Tibial artery (tissue), 1 donor: Measurements from ENCODE around the genes TM4SF5, GLTPD2, MINK1, ZNF594, NUP88 and C1QBP.

- PRO-cap: no peak
Observed at GRCh38 chr17:4734877-4735629, 3.8 kb downstream of the MED11 start.

- PRO-cap: bidirectional peak, plus-strand start at chr17:4739428, minus-strand start at chr17:4739359
Observed at GRCh38 chr17:4738737-4739498, 715 bp upstream of the ZMYND15 start.

GRCh38 chr17:4744868-4745435, 5.2 kb upstream of the CXCL16 start:
- PRO-cap: no peak

DNA sequence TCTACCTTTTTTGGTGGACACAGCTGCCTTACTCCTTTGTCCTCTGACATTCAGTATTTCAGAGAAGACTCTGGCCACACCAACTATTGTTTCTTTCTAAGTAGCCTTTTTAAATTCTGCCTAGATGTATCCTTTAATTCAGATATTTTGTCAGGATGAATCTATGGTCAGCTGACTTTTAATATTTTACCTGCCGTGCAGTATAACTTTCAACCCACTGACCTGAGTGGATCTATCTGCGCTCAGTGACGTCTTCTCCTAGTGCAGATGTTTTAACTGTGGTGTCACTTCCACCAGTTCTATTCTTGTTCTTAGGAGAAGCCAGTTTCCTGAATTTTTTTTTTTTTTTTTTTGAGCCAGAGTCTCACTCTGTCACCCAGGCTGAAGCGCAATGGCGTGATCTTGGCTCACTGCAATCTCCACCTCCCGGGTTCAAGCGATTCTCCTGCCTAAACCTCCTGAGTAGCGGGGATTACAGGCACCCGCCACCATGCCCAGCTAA, 5.0 kb upstream of the TM4SF5 start:
- PRO-cap: no peak

DNA sequence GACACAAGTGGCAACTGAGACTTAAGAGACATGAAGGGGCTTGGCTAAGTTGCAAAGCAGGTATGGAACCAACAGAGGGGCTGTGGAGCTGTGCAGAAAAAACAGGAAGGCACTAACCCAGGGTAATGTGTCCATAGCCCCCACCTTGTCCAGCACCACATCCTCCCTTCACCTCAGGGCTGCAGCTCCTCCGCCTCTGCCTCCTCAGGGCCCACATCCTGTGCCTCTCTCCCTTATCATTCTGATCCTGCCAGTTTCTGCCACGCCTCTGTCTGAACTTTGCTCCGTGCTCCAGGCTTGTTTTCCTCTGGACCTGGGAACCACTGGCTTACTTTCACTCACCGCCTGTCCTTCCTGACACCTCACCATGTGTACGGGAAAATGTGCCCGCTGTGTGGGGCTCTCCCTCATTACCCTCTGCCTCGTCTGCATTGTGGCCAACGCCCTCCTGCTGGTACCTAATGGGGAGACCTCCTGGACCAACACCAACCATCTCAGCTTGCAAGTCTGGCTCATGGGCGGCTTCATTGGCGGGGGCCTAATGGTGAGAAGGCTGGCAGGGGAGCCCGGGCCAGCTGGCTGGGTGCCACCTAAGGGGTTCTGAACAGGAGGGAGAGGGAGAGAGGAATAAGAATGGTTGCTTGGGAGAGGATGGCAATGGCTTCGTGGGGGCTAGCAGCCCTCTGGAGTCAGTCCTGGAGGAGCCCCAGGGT, at the start of gene TM4SF5:
Gene TM4SF5 (plus strand): TSS at position 331 of the 713 bp plus-strand sequence.
- PRO-cap: no peak

- PRO-cap: no peak
Observed at GRCh38 chr17:4788680-4789516, at the start of gene GLTPD2. Gene GLTPD2, plus strand, starts transcription at chr17:4788964.

DNA sequence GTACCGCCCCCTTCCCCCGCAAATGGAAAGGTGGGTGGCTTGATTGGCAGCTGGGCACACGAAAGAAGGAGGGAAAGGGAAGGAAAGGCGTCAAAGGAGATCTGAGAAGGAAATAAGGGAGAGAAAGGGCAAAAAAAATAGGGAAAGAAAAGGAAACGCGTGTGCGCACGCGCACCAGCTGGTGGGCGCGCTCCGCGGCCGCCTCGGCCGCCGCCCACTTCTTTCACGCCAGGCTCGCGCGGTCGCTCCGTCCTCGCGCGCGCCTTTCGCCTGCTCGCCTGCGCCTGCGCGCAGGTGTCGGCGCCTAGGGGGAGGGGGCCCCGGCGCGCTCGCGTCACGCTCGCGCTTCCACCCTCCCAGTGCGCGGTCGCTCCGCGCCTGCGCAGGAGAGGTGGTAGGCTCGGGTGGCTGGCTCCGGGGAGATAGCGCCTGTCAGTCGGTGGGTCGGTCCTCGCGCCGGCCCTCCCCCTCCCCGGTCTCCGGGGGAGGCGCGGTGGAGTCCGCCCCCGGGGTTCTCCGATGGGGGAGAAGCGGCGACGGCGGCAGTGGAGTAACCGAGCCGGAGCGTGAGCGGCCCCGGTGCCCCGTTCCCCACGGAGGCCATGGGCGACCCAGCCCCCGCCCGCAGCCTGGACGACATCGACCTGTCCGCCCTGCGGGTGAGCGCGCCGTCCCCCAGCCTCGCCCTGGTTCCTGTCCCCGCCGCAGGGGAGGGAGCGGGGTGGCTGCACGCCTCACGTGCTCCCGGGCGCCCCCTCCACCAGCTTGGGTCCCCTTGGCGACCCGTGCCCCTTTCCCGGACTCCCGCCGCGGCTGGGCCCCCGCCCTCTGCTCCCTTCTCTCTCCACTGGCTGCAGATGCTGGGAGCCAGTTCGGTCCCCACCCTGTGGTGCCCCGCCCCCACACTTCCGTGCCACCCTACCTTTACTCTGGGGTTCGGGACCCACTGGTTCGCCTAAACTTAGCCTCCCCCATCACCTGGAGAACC, at the start of gene MINK1:
Gene MINK1 (plus strand): TSS at position 359 of the 988 bp plus-strand sequence.
- PRO-cap: bidirectional peak, plus-strand start at position 359 of the sequence, minus-strand start at position 268 of the sequence; unidirectional peak, minus-strand start at position 830 of the sequence

DNA sequence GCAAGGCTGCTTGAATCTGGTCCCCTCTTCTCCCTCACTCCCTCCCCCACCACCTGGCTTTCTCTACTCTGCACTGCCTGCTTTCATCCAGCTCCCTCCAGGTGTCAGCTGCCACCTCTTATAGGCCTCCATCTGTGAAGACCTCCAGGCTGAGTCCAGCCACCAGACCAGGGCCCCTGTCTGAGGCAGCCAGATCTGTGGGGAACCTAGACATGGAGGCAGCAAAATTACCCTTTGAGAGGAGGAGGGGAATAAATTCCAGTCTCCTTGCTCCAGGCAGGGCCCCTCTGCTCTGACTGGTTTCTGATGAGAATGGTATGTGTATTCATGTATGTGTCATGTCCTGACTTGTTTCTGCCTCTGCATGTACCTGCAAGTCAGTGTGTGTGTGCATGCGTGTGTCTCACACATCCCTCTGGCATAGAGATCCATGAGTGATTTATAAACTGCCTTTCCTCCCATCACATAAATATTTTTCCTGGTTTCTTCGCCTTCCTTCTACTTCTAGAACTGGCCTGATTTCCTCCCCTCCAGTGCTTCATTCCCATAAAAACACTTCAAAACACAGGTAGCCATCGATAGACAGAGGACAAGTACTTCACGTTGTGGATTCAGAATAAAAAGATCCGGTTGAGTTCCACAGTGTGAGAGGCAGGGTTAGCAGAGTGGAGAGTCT, 21.2 kb downstream of the MINK1 start:
- PRO-cap: no peak

GRCh38 chr17:4872692-4873213, 26.6 kb upstream of the C17orf107 start:
- PRO-cap: no peak

GRCh38 chr17:4938538-4939051, 1.3 kb downstream of the SLC25A11 start:
- PRO-cap: no peak

- PRO-cap: no peak
Observed at GRCh38 chr17:4968629-4968904, 950 bp upstream of the SPAG7 start.

DNA sequence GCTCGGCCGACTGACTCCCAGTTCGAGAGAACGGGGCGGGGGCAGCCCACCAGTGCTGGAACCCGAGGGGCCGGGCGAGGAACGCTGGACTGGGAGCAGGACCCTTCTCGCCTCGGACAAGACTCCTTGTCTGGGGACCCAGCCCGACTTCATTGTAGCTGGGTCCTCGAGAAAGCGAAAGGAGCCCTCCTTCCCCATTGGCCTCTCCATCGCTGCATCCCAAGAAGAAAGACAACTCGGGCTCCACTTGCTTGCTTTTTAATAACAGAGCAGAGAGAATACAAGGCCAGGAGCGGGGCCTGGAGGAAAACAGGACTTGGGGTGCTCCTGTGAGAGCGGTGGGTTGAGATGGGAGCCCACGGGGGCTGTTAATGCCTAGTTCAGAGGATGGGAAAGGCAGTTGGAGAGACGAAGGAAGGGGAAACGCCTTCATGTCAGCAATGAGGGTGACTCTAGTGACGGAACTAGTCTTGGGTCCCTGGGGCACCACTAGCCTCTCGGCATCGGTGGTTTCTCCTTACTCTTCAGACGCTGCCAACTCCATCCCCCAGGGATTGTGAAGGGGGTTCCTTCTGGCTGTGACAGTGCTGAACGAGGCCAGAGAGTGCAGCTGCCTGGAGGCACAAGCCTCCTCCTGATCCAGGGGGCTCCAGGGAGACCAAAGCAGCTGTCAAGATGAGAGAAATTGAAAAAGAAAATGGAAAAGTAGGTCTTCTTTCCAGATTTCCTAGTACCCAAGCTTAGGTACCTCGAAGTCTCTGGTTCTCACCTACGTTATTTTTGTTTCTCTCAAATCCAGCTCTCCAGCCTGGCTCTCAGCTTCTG, 625 bp upstream of the CAMTA2 start:
- PRO-cap: bidirectional peak, plus-strand start at position 600 of the sequence, minus-strand start at position 442 of the sequence

- PRO-cap: no peak
Observed at GRCh38 chr17:5031409-5032074, 3.7 kb downstream of the SLC52A1 start.

GRCh38 chr17:5096400-5096816, 15.3 kb downstream of the ZNF232 start:
- PRO-cap: no peak

GRCh38 chr17:5181625-5182436, 9.8 kb downstream of the ZNF594 start:
- PRO-cap: no peak

- PRO-cap: bidirectional peak, plus-strand start at chr17:5192007, minus-strand start at chr17:5191862
Observed at GRCh38 chr17:5191124-5192412, at the start of gene ZNF594. Gene ZNF594, minus strand, starts transcription at chr17:5191868.

- PRO-cap: no peak
Observed at GRCh38 chr17:5210023-5210469, 18.4 kb upstream of the ZNF594 start.

- PRO-cap: no peak
Observed at GRCh38 chr17:5362822-5363139, 56.7 kb downstream of the NUP88 start.

GRCh38 chr17:5418867-5419937, at the start of gene NUP88:
Gene NUP88, minus strand, starts transcription at chr17:5419662.
- PRO-cap: unidirectional peak, plus-strand start at chr17:5419067; bidirectional peak, plus-strand start at chr17:5419854, minus-strand start at chr17:5419662

- PRO-cap: bidirectional peak, plus-strand start at chr17:5439298, minus-strand start at chr17:5439164
Observed at GRCh38 chr17:5438468-5439428, at the start of gene C1QBP. Gene C1QBP, minus strand, starts transcription at chr17:5439155.